Mesothelial cell of epicardium (in vitro differentiated cells): ENCODE measurements around the gene PLEKHD1.

DNA sequence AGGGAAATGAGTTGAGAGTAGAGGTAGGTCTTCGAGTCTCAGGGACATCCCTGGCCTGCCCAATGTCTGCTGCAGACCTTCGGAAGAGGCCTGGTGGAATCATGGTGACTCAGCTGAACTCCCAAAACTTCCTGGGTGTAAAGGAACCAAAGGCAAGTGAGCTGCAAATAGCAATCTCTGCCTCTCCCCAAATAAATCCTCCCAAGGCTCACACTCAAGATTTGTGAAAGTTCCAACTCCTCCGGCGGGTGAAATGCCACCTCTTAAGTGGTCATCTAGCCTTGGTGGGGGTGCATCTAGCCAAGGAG is 6.4 kb downstream of the ZFP36L1 start:
- PRO-cap, result no peak

DNA sequence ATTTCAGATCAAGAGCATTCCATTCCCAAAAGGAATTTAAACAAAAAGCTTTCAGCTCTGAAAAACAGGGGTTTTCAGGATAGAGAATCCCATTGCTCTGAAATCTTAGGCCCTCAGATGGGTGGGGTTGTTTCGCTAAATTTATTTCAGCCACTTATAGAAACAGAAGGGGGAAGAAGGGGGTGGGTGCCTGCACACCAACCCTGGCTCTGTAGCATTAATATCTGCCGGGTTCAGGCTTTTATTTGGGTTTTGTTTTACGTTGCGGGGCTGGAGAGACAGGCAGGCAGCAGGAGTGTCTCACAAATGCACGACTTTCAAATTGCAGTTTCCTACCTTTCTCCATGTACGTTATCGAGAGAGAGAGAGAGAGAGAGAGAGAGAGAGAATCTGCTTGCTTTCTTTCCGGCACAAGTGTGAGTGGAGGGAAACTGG is 12.6 kb upstream of the ZFP36L1 start:
- PRO-cap, result unidirectional peak, plus-strand start at position 255 of the sequence

GRCh38 chr14:68807001-68807724 is 14.3 kb upstream of the ZFP36L1 start:
- PRO-cap, result no peak

- PRO-cap, result no peak
Observed at GRCh38 chr14:68809171-68809720, 16.4 kb upstream of the ZFP36L1 start.

DNA sequence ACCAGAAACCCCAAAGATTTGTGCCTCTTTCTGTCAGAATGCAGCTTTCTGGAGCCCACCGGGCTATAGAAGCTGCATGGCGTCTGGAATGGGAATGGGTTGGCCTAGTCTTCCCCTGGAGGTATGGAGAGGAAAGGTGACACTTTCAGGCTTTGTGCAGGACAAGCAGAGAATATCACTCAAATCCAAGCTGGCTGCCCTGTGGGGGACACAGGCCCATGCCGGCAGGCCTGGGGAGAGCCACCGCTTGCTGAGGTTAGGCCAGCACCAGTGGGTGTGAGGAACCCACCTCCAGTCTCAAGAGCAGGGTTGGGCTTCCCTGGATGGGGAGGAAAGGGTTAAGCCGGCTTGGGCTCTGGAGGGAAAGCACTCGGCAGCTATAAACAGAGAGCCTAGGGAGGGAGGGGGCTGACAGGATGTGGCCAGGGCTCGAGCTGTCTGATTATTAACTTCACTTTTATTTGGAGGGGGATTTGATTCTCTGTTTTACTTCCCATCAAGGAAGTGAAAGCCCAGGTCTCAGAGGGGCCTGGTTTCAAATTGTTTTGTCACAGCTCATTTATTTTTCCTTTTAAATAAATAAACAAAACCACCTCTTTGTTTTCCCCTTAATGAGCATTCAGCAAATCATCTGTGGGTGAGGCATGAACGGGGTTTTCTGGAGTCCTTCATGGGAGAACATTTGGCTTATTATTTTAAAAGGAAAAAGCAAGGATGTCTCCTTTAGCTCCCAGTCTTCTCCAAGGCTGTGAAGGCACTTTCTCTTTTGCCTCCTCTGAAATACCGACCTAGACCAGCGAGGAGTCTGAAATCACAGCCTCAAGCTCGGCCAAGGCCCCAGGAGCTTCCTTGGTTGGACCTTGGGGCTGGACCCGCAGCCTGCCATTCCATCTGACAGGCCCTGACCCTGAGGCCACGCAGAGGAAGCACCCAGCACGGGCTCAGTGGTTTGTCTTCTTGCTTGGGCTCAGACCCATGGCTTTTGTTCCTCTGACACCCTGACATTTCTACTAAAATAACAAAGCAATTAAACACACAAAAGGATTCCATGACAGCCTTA is 21.8 kb upstream of the ZFP36L1 start:
- PRO-cap, result no peak

GRCh38 chr14:68820564-68821321 is 27.9 kb upstream of the ZFP36L1 start:
- PRO-cap, result no peak

DNA sequence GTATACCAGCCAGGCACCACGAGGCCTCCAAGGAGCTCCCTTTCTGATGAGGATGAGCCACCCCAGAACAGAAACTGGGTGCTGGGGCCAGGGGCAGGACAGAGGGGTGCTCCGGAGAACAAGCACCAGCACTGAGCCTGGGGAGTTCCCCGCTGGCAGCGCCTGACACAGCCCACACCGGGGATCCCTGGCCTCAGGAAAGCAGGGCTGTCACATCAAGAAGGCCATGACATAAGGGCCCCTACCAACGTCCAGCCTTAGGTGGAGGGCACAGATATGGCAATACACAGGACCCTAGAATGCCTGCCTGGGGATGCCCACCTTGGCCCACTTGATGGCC is 28.5 kb upstream of the ZFP36L1 start:
- PRO-cap, result no peak

- PRO-cap, result no peak
Observed at GRCh38 chr14:68908703-68909647, 70.1 kb downstream of the ACTN1 start.

- PRO-cap, result no peak
Observed at GRCh38 chr14:68937406-68938514, 41.3 kb downstream of the ACTN1 start.

DNA sequence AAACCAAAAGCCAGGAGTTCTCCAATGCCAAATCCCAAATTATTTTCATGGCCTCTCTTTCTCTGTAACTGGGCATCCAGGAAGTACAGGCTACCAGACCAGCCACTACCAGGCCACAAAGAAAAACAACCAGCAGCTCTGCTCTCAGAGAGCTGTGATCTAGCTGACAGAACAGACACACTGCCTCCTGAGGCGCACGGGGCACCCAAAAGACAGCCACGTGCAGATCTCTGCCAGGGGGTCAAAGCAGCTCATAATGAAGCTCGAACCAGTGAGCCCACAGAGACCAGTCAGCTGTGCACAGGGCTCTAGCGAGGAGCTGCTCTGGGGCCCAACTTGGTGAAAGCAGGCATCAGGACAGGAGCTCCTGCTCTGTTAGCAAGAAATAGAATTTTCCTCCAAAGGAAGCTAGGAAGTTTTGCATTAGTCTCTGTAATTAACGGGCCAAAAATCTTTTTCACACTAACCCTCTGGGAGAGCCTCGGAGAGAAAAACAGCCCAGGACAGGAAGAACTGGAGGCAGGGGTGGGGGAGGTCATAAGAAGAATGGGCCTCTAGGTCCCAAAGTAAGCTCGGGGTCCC is 30.3 kb downstream of the ACTN1 start:
- PRO-cap, result no peak

DNA sequence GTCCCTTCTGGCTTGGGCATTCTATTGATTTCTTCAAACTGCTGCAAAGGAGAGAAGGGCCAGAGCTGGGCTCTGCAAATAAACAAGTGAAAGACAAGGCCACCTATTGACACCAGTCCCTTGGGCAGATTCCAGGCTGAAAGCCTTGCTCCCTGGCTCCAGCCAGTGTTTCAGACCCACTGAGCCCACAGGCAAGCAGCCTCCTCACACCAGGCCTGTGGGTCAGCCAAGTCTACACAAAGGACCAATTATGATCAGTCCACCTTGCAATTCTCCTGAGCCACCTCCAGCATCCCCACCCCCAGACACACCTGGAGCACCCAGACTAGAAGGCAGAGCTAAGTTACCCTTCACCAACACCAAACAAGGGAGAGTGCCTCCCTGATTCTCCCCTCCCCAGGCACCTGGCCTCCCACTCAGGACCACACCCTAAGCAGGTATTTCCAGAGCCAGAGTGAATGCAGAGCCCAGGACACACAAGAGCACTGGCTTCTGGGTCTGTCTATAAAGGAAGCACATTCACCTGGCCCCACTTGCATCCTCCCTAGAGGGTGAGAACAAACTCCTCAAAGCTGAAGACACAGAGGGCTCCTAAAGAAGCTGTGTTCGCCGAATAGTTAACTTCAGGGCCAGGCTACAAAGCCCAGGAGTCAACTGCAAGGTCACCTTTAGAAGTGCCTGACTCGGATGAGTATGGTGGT is 13.7 kb downstream of the ACTN1 start:
- PRO-cap, result no peak

GRCh38 chr14:69005631-69006229 is 26.6 kb upstream of the ACTN1 start:
- PRO-cap, result no peak

GRCh38 chr14:69052026-69053056 is 73.2 kb upstream of the ACTN1 start:
- PRO-cap, result no peak

- PRO-cap, result no peak
Observed at GRCh38 chr14:69260769-69261646, 1.1 kb downstream of the GALNT16 start.

GRCh38 chr14:69483717-69484111 is 814 bp upstream of the PLEKHD1 start:
- PRO-cap, result no peak

- PRO-cap, result no peak
Observed at GRCh38 chr14:69484259-69484940, at the start of gene PLEKHD1. PLEKHD1 (plus strand) TSS chr14:69484728.

GRCh38 chr14:69625293-69626237 is 14.2 kb downstream of the SUSD6 start:
- PRO-cap, result no peak

- PRO-cap, result no peak
Observed at GRCh38 chr14:69631983-69632761, 20.8 kb downstream of the SUSD6 start.

DNA sequence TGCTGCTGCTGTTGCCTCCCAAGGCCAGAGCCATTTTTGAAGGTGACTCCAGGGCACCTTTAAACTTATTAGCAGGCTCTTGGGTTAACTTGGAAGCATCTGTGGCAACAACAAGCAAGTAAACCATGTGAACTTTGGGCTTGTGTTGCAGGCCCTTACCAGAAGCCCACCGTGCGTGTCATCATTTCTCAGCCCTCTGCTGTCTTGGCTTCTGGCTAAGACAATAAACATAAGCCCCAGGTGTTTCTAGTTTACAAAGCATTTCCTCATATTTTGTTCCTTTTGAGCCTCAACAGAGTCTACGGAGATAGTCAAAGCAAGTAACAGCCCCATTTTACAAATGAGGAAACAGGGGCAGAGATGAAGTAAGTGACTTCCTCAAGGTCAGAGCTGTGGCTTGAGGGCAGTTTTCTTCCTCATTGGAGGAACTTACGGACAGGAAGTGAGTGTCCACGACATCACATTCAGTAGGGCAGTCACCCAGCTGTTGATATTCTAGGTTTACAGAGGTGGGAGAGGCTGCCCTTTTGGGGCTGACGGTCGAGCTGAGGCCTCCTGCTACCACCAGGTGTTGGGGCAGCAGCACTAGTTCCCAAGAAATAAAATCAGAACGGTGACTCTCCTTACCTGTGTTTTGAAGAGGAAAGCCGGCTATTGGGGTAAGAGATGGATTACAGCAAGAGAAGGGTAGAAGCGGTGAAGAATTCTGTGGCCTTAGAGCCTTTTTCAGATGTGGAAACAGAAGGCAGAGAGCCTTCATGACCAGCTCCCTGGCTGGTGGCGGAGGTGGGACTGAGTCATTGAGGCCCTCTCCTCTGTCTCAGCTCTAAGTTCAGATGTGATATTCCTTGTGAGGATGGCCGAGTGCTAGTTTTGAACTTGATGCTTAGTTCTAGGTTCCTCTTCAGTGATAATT is 41.6 kb downstream of the SUSD6 start:
- PRO-cap, result no peak

DNA sequence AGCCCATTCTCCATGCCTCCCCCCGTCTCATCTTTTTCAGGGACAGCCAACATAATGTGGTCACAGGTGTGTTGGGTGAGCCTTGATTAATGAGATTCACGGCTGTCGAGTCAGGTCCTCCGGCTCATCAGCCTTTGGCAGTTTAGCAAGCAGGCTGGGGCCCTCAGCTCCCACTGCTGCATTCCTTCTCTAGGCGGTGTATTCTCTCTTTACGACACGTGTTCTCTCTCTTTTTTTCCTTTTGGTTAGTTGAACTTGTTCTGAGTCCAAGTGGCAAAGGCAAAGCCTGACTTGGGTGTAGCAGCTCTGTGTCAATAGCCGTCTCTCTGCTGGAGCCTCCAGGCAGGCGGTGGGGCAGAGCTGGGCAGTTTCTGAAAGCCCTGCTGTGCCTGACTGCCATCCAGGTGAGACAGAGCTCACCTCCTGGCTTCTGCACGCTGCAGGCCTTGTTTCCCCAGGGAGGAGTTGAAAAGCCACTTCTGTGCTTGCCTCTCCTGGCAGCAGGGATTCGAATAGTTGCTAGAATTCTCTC is 46.6 kb downstream of the SUSD6 start:
- PRO-cap, result no peak